ENCODE measurements around a stretch of chr13.

DNA sequence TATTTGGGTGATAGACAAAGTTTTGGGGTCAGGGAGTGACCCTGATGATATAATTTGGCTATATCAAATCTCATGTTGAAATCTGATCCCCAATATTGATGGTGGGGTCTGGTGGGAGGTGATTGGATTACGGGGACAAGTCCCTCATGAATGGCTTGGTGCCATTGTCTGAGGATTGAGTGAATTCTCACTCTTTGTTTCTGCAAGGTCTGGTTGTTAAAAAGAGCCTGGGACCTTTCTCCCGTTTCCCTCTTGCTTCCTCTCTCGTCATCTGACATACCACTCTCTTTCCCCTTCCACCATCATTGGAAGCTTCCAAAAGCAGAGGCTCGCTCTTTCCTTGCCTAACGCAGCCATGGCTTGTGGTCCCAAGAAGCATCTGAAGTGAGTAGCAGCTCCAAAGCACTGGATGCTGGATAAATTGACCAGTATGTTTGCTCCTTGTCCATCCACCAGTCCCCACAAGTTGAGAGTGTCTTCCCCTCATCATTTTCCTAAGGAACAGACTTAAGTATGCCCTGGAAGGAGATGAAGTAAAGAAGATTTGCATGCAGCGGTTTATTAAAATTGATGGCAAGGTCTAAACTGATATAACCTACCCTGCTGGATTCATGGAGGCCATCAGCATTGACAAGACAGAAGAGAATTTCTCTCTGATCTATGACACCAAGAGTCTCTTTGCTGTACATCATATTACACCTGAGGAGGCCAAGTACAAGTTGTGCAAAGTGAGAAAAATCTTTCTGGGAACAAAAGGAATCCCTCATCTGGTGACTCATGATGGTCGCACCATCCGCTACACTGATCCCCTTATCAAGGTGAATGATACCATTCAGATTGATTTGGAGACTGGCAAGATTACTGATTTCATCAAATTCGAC, 7.6 kb upstream of the INTS6 start:
- PRO-cap = no peak

DNA sequence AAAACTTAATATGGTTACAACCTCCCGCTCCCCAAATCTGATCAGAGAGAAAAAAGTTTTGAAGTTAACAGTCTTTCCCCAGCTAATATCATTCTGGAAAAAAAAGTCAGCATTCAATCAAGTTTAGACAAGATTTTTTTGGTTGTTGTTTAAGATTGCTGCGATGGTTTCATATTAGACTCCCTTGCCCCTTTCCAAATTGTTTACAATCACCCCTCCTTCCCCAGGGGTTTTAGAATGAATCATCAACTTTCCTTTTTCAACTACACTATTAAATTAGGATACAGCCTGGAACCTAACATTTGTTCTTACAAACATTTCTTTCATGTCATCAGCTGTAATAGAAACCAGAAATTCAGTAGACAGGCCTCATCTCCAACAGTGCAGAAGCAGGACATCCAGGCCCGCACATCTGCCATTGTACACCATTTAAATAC, 44.4 kb upstream of the WDFY2 start:
- PRO-cap = no peak

GRCh38 chr13:51643181-51643756, 59.0 kb downstream of the WDFY2 start:
- PRO-cap = no peak

GRCh38 chr13:51769397-51770348, 34.3 kb downstream of the DHRS12 start:
- PRO-cap = no peak

- PRO-cap = no peak
Measured at GRCh38 chr13:51770997-51772406, 32.5 kb downstream of the DHRS12 start.

GRCh38 chr13:51958030-51958801, 53.0 kb downstream of the ATP7B start:
- PRO-cap = no peak

DNA sequence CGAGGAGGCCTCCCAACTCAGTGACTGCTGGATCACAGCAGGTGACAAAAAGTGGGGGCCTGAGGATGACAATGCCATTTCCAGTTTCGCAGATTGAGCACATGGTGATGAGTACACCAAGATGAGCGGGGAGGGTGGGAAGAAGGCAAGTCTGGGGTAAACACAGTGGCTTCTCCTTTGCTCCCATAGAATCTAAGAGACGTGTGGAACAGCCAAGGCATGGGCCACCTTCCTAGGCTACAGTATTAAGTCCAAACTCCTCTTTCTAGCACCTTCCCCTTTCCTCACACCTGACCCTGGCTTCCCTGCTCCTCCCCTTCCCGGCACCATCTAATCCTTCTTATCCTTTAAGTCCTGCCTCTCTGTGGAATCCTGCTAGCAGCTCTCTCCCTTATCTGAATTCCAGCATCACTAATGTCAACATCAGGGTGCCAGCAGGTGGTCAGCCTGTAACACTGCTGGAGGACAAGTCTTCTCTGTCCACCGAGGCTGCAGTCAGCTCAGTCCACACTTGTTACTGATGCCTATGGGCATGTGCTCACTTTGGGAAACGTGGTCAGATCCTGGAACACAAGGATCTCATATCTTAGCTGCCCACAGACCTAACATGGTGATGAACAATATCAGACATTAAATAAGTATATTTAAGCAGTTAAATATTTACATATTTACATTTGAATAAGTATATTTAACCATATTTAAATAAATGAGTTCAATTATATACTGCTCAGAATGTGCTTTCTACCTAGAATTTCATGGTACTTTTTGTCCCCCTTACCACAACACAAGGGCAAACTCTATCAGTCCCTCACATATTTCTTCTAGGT, 13.3 kb downstream of the ATP7B start:
- PRO-cap = no peak

DNA sequence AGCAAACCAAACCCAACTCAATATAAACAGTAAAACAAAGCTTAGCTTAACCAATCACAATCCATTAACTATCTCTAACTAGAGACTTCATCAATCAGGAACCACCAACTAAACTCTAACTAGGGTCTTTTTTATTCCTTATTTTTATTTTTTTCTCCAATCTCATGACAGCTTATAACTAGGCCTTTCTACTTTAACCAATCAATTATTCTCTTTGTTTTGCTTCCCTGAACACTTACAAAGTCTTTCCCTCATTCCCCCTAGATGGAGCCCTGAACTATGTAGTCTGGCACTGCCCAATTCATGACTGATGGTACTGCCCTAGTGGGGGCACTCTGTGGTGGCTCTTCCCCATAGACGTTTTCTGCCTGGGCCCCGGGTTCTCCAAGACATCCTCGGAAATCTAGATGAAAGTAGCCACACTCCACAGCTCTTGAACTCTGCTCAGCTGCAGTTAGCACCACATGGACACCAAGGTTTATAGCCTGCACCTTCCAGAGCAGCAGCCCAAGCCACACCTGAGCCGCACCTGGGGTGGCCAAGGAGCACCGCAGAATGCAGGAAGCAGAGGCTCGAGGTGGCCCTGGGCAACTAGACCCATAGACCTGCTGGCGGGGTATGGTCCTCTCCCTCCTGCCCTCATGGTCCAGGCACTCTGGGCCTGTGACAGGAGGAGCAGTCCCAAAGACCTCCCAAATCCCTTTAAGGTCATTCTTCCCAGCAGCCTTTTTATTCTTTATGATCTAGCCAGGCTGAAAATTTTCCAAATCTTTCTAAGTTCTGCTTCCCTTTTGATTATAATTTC, 6.6 kb downstream of the ATP7B start:
- PRO-cap = no peak

- PRO-cap = no peak
Measured at GRCh38 chr13:52029413-52030043, 5.0 kb downstream of the UTP14C start.

DNA sequence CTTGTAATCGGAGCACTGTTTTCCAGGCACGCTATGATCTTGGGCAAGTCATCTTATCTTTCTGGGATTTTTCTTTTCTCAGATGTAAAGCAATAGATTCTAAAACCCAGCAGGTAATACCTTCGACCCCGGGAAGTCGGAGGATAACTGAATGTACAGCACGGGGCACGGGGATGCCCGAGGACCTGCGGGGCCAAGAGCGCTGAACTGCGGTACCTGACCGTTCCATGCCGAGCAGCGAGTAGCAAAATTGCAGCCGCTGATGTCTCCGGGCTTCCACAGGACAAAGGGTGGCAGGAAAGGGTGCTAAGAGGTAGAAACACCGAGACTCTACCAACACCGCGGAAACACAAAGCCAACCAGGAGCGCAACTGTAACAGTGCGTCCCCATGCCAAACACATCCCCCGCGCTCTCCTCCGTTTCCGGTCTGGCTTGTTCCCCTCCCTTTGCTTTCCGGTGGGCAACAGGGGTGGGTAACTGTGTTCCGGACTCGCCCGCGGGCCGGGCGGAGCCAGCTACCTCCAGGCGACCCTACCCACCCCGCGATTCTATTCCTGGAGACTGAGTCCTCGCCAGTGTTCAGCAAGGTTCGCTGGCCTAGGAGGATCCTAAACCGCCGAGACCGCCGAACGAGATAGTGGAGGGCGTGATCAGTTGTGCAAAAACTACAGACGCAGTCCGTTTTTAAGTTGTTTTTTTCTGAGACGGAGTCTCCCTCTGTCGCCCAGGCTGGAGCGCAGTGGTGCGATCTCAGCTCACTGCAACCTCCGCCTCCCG, 34.8 kb upstream of the NEK3 start:
- PRO-cap = bidirectional peak, plus-strand start at position 144 of the sequence, minus-strand start at position 149 of the sequence; bidirectional peak, plus-strand start at position 483 of the sequence, minus-strand start at position 373 of the sequence

- PRO-cap = no peak
Measured at GRCh38 chr13:52739246-52739437, 478 bp downstream of the CNMD start.

DNA sequence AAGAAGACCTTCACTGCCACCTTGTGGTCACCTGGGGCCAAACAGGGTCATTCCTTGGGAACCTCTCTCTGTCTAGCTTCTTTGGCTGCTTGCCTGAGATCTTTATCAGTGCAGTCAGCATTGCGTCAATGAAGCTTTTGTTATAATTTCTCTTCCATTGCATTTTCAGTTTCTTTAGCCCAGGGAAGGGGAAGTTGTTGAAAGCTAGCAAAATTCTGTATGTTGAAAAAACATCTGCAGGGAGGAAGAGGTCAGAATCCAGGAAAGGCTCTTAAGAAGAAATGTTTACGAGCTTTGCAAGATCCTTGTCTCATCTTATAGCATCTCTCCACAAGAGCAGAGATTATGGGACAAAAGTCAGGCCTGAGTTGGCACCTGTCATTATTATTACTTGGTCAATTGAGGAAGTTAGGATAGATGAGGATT, 39.0 kb downstream of the PCDH8 start:
- PRO-cap = no peak

DNA sequence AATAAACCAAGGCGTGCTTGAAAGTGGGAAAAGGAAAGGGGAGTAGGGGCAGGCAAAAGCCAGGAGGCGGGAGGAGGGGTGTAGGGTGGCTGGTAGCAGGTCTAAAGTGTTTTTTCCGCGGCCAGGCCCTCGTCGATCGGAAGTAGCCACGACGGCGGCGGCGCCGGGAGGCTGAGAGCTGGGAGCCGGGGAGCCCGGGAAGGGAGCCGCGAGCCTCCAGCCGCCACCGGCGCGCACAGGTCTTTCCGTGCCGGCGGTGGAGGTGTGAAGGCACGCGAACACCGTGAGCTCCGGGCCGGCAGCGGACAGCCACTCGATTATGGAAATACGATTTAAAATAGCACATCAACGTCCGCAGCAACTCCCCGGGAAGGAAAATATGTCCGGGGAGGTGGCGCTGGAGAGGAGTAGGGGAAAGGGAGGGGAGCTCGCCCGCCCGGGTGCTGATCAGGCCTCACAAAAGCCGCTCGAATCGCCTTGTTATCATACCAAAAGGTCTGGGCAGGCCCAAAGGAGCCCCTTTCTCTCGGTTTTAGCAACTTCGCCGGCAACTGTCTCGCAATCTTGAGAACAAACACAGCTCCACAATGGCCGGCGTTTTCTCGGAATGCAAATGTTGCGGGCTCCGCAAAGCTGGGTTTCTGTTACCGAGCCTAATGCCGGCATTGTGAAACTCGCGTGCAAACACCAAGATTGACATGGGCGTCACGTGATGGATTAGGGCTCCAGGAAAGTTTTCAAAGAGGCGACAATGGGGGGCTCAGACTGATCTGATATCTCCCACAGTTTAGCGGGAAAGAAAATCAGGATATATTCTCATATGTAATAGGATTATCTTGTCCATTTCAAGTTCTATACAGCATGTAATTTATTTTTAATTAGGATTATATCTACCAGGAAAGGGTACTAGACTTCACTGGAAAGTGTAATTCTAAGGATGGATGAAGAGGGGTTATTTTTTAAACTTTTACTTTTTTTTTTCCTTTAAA, 3.0 kb upstream of the PCDH8 start:
- PRO-cap = bidirectional peak, plus-strand start at position 242 of the sequence, minus-strand start outside the sequence; bidirectional peak, plus-strand start at position 457 of the sequence, minus-strand start at position 321 of the sequence; unidirectional peak, minus-strand start at position 667 of the sequence

DNA sequence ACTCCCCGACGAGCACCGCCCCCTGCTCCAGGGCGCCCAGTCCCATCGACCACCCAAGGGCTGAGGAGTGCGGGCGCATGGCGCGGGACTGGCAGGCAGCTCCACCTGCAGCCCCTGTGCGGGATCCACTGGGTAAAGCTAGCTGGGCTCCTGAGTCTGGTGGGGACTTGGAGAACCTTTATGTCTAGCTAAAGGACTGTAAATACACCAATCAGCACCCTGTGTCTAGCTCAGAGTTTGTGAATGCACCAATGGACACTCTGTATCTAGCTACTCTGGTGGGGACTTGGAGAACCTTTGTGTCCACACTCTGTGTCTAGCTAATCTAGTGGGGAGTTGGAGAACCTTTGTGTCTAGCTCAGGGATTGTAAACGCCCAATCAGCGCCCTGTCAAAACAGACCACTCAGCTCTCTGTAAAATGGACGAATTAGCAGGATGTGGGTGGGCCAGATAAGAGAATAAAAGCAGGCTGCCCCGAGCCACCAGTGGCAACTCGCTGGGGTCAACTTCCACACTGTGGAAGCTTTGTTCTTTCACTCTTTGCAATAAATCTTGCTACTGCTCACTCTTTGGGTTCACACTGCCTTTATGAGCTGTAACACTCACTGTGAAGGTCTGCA, 404.7 kb upstream of the PRR20A start:
- PRO-cap = bidirectional peak, plus-strand start at position 486 of the sequence, minus-strand start at position 327 of the sequence

DNA sequence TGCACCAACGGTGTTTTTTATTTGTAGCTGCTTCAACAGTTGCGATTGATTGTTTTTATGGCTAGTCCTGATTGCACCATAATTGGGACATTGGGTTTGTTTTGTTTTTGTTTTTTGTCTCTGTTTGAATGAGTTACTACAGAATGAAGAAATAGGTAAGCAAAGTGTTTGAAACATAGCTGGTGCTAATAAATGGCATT, 31.2 kb upstream of the PCDH17 start:
- PRO-cap = no peak

GRCh38 chr13:57632775-57633095, 1.2 kb downstream of the PCDH17 start:
- PRO-cap = no peak

DNA sequence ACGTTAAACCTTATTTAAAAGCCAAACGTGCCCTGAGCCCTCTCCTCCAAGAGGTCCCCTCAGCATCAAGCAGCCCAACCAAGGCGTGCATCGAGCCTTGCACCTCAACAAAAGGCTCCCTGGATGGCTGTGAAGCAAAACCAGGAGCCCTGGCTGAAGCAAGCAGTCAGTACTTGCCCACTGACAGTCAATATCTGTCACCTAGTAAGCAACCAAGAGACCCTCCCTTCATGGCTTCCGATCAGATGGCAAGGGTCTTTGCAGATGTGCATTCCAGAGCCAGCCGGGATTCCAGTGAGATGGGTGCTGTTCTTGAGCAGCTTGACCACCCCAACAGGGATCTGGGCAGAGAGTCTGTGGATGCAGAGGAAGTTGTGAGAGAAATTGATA, 93.3 kb downstream of the PCDH17 start:
- PRO-cap = no peak

GRCh38 chr13:57786982-57787700, 155.6 kb downstream of the PCDH17 start:
- PRO-cap = no peak

DNA sequence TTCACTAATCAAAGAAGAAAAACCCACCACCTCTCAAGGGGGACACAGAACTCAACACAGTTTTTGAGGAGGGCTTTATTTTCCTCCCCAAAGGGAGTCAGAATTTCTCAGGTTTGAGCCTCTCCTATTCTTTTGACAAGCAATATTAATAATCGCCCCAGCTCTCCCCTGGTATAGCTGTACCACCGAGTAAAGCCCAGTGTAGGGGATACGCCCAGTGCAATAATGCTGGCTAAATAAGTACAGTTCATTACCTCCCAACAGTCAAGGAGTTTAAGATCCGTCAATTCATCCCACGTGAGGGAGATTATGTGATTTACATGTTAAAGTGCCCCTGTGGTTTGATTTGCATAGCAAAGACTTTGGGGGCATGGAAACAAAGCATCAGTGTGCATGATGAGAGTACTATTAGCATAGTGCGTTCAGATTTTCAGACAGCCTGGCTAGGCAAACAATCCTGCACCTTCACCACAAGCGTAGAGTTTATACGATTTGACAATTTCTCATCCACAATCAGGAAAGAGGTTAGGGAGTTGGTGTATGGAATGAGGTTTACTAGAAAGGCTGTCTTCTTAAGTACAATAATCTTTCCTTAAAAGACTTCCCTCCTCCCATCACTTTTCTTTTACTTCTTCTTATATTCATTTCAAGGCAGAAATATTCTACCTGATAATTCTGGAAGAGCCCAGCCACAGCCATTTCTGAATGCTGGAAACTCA, 754.0 kb downstream of the DIAPH3 start:
- PRO-cap = no peak

DNA sequence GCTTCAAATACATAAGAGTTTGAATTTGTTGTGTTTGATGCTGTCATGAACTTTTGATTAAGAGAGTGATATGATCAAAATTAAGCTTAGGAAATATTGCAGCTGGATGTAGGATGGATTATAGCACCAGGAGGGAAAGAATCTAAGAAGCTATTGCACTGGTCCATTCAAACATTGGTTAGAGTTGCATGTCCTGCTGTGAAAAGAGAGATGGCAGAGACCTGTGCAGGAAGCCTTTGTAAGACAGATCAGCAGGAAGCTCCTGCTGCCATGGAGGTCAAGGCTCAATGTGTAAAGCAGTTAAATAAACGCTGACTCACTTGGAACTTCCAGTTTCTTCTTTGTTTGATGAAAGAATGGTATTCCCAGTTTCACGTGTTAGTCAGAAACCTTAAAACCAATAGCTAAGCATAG, 175.3 kb downstream of the TDRD3 start:
- PRO-cap = no peak

All from neuron (in vitro differentiated cells).